Glomerular endothelial cell (primary cell): ENCODE measurements around the gene TAX1BP3.

DNA sequence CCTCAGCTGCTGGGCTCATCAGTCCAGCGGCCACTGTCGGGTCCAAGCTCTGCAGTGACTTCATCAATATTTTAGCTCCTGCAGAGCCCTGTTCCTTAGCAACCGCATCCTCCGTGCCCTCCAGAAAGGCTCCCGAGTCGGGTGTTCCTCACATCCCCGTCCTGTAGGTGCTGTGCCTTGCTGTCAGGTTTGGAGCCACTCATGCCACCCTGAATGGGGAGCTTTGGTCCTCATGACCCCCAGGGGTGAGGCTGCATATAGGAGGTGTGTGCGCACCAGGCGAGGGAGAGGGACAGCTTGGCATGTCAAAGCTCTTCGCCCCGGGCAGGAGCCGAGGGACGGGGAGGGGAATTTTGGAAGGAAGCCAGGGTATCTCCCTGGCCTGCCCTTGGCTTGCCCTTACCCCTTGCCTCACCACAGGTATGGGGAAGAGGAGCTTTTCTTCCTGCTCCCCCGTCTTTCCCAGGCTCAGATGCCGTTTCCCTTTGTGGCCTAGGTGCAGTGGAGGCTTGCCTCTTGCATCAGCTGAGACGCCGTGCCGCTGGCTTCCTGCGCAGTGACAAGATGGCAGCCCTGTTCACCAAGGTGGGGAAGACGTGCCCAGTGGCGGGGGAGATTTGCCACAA lies 24.0 kb downstream of the SGSM2 start:
- RAMPAGE, long total RNA = no peak

- RAMPAGE, long total RNA = no peak
Measured at GRCh38 chr17:2384356-2385270, 16.2 kb downstream of the MNT start.

GRCh38 chr17:2404350-2404752 lies 3.5 kb upstream of the MNT start:
- RAMPAGE, long total RNA = no peak

DNA sequence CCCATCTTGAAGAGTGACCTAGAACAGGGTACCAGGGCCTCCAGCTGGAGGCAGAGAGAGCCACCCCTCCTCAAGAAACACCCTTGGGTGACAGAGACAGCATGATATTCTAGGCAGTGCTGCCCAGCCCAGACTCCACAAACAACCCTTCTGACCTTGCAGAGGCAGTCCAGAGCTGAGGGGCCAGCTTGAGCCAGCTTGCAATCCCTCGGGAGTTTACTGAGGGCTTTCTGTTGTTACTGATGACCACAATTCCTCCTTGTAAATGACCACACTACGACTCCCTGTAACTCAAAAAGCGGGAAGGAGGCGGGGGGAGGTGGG lies 18.6 kb upstream of the MNT start:
- RAMPAGE, long total RNA = no peak

GRCh38 chr17:2703166-2703629 lies 8.4 kb downstream of the CLUH start:
- RAMPAGE, long total RNA = no peak

DNA sequence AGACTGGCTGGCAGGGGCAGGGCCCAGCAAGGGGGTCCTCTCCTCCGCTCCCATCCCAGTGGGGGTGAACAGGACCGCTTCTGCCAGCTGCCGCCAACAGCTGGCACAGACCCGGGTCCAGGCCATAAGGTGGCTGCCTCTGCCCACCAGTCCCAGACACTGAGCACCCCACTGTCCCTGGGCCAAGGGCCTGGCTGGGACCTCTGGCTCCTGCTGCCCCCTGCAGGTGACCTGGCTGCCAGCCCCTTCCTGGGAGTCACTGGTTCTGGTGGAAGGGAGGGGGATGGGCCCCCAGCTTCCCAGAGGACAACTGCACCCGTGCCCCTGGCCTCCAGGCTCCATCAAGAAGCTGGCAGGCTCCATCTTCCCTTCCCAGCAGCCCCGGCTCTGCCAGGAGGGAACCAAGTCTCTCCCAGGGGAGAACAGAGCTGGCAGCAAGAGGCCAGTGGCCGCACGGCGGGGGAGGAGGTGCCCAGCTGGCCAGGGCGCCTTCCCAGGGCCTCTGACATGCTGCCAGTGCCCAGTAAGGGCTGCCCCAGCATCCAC lies 3.9 kb downstream of the CLUH start:
- RAMPAGE, long total RNA = no peak

DNA sequence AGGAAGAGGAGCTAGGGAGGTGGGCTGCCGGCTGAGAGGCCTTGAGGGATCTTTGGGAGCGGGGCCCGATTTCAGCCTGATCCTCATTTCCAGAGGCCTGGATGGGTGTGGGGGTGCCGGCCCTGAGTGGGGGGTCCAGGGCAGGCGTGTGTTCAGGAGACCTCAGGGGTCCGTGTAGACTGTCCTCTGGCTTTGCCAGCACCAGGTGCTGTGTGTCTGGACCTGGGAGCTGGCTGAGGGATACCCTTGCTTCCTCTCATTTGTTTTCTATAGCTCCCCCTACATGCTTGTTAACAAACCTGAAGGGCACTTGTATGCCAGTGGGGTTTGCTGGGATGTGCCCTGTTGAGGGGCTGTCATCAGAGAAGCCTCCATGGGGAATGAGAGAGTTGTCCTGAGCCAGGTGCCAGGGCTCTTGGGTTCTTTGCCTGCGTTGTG lies 18.8 kb upstream of the RAP1GAP2 start:
- RAMPAGE, long total RNA = no peak

- RAMPAGE, long total RNA = no peak
Measured at GRCh38 chr17:3003433-3004831, 59.5 kb downstream of the OR1D5 start.

DNA sequence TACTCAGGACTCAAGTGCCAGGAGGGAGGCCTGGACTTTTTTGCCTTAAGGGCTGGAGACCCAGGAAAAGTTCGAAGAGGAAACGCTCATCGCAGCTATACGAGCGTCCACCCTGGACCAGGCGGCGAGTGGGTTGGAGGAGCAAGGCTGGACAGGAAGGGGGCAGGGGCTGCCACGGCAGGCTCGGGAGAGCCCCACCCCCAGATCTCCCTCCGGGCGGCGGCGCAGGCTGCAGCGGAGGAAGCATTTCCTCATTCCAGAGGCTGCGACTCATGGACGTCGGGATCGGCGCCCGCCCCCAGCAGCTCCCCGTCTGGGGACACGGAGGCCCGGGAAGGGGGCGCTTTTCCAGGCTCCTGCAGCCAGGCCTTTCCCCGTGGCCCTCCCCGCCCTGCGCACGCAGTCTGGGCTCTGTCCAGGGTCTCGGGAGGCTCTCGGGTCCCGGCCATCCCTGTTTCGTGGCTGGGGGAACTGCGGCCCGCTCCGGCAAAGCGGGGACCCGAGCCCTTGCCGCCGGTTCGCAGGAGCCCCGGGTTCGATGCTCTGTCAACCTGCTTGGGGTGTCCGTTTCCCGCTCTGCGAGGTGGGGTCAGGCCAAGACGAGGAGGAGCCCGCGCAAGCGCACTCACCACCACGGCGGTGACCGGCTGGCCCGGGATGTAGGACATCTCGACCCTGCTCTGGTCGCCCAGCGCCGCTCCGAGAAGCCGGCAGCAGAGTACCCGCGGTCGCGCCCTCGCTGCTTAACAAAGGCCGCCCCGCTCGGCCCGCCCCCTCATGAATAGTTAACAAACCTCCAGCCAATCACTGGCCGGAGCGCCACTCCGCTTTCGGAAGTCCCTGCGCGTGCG lies at the start of gene TAX1BP3:
TAX1BP3 (minus strand) TSS at position 720 of the 851 bp plus-strand sequence.
- RAMPAGE, long total RNA = start-site peak on the minus strand centred at position 715 of the sequence, 24 bp wide, 909 and 32 reads in 2 replicates

GRCh38 chr17:3750723-3751280 lies 27.1 kb downstream of the HASPIN start:
- RAMPAGE, long total RNA = no peak

GRCh38 chr17:3928966-3929692 lies 12.9 kb upstream of the P2RX1 start:
- RAMPAGE, long total RNA = no peak

GRCh38 chr17:3961292-3962438 lies 2.6 kb downstream of the ATP2A3 start:
- RAMPAGE, long total RNA = no peak

- RAMPAGE, long total RNA = no peak
Measured at GRCh38 chr17:4032751-4033139, 68.5 kb upstream of the ATP2A3 start.

- RAMPAGE, long total RNA = no peak
Measured at GRCh38 chr17:4073721-4074525, 68.9 kb downstream of the ZZEF1 start.

DNA sequence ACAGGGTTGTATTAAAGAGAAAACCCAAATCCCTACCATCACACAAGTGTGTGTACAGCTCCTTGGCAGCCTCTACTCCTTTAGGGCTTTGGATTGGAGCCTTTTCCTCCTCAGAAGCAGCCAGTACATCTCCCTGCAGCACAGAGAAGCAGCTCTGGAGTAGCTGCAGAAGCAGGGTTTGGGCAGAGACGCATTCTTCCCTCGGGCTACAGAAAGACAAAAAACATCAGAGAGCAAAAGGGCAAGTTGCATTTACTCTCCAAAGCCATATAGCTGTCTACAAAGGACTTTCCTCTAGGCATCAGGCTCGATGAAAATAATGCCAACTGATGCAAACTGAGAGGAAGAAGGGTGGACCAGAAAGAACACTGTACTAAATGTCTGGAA lies 56.4 kb downstream of the ZZEF1 start:
- RAMPAGE, long total RNA = no peak

DNA sequence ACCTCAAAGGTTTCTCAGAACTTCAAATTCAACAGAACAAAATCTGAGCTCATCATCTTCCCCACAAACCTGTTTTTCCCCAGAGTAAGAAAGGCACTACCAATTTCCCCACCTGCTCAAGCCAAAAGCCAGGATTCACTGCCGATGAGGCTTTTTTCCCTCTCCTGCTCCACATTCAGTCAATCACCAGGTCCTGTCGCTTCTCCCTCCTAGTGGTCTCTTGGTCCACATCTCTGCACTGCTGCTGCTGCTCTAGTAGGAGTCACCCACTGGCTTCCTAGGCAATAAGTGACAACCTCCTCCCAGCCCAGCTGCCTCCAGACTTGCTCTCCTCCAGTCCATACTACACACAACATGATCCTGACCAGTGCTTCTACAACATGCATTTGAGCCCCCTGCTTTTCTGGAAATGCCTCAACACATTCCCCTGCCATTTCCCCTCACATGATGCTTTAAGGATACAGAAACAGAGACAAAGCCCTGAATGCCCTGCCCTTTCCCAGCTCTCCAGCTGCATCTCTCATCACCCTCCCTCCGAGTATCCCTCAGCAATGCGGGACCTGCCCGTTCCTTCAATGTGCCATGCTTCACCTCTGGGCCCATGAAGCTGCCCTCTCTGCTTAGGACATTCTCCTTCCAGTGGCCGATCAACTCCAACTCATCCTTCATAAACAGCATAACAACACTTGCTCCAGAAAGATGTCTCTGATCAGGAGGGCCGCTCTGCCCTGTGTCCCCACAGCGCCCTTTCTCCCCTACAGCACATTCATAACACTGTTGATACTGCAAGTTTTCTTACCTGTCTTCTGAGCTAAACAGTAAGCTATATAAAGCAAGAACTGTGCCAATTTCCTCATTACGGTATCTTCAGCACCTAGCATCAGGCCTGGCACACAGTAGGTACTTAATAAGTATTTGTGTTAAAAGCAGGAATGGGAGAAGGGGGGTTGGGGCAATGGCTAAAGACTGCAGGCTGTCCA lies 48.0 kb downstream of the ZZEF1 start:
- RAMPAGE, long total RNA = no peak

DNA sequence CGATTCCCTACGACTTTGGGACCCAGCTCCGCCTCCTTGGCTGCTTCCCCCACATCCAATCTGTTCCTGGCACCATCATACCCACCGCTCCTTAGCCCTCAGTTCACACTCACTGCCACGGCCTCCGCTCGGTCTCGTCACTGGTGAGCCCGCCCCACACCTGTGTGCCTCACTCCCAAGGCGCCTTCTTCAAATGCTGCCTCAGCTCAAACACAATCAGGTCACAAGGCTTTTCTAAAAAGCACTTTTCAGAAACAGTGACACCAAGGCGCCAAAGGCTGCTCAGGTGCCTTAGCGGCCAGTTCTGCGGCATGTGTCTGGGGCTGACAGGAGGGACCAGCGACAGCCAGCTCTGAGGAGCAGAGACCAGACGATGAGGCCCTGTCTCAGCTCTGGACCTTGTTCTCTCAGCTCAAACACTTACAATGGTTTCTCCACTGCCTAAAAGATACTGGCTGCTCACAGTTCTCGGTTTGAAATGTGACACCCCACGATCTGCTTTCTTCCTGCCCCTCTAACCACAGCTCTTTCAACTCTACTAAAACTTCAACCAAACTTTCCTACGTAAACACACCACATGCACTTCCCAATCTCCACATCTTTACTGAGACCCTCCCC lies 33.1 kb downstream of the CYB5D2 start:
- RAMPAGE, long total RNA = no peak

DNA sequence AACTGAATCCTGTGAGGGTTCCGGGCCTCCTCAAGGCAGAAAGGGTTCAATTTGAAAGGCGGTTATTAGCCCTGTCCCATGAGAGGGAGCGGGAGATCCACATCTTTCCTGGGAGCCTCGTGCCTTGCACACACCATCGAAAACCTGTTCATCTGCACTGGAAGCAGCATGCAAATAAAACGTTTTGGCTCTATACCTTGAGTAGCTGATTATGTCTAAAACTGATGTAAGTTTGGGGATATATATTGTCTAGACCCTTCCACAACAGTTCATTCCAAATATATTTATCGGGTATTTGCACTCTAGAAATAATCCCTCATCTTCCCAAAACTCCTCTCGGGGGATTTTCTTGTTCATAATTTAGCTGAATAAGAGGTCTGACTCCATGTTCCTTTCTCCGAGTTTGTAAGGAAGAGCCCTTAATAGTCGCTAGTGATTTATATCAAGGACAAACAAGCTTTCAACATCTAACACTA lies 4.5 kb upstream of the ANKFY1 start:
- RAMPAGE, long total RNA = no peak

DNA sequence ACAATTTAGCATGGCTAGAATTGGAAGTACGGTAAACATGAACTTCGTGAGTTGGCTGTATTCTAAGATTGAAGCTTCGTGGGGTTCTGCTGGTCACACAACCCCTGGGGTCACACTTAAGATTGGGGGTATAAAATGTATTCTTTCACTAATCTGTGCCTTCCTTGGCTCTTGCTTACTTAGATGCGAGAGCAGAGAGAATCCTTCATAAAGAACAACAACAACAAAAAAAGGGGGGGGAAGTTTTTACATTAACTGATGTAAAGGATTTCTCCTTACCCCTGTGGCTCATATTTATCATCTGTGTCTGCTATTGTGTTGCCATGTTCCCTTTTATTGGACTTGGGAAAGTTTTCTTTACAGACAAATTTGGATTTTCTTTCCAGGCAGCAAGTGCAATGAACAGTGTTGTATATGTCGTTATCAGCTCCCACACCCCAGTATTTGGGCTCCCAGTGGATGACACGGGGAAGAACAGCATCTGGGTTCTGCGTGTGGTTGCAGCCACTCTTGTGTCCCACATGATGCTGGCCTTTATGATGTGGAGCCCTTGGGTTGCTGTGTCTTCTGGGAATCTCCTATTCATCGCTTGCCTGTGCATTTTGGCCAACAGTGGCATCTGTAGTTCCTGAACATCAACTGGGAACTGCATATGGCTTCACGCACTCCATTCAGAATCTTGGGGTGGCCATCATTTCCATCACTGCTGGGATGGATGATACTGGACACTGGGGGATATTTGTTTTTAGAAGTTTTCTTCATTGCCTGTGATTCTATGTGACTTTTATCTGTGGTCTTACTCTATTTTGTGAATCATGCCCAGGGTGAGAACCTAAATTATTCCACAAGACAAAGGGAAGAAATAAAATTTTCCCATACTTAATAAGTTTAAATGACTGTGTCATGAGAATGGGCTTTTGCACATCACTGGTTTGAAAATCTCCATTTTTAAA lies 38.3 kb upstream of the ANKFY1 start:
- RAMPAGE, long total RNA = no peak

GRCh38 chr17:4342066-4342538 lies 24.4 kb downstream of the UBE2G1 start:
- RAMPAGE, long total RNA = no peak